NCI-H460 (cell line): ENCODE data around the gene PSMB1.

DNA sequence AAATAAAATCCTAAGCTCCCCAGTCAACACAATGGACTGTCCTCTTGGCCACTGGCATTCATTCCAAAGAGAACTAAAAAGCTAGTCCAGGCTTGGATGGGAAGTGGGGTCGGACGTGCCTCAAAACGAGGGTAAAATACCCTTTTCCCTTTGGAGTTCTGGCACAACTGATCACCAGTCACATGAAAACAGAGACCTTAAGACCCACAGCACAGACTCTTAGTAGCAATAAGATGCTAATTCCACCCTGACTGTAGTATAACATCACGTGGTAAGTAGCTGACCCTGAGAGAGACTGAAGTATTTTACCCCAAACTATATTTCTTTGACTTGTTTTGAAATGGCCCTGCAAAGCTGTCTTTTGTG is 66.5 kb upstream of the THBS2 start:
RAMPAGE:
- cytosol, long total RNA, result no peak
- long total RNA, result no peak
- nucleus, long total RNA, result no peak

DNA sequence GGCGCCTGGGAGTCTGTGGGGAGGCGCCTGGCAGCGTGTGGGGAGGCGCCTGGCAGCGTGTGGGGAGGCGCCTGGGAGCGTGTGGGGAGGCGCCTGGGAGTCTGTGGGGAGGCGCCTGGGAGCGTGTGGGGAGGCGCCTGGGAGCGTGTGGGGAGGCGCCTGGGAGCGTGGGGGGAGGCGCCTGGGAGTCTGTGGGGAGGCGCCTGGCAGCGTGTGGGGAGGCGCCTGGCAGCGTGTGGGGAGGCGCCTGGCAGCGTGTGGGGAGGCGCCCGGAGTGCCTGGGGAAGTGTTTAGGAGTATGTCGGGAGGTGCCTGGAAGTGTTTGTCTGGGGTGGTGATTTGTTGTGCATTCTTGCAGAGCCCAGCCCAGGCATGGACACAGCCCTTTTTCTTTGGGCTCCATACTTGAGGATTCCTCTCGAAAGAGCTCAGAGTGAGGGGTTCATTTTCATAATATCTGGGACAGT is 172.0 kb upstream of the THBS2 start:
RAMPAGE:
- cytosol, long total RNA, result no peak
- long total RNA, result no peak
- nucleus, long total RNA, result no peak

RAMPAGE:
- cytosol, long total RNA, result no peak
- long total RNA, result no peak
- nucleus, long total RNA, result no peak
Observed at GRCh38 chr6:169589324-169590248, 112.2 kb downstream of the WDR27 start.

DNA sequence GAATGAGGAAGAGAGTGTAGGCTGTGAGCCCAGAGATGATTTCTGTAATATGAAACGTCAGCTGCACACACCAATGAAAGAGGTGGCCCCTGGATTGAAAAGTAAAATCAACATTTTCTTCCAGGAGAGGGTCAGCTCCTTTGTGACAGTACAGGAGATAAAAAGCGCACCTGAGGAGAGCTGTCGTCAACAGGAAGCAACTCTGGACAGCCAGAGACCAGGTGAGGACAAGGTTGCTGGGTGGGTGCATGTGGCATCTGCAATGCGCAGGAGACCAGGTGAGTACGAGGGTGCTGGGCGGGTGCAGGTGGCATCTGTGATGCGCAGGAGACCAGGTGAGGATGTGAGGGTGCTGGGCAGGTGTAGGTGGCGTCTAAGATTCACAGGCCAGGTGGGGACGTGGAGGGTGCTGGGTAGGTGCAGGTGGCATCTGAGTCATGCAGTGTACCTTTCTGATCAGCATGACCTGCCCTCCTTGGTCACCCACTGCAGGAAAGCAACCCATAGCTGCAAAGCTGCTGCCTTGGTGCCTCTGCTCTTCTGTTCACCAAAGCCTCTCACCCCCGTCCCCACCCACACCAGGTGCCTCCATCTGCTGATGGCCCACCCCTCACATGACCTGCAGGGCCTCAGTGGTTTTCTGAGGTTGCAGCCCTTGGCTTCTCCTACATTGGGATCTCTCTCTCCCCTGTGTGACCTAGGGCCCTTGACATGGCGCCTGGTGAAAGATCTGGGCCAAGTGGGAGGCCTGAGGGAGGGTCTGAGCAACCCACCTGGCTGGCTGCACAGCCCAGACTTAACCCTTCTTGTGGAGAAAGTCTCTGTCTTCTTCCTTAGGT is 38.2 kb downstream of the WDR27 start:
RAMPAGE:
- cytosol, long total RNA, result no peak
- long total RNA, result no peak
- nucleus, long total RNA, result no peak

RAMPAGE:
- cytosol, long total RNA, result no peak
- long total RNA, result no peak
- nucleus, long total RNA, result no peak
Observed at GRCh38 chr6:169701205-169701855, 499 bp downstream of the WDR27 start.

GRCh38 chr6:169722801-169723233 is 1.5 kb downstream of the PHF10 start:
RAMPAGE:
- cytosol, long total RNA, result no peak
- long total RNA, result no peak
- nucleus, long total RNA, result no peak

RAMPAGE:
- cytosol, long total RNA, result no peak
- long total RNA, result no peak
- nucleus, long total RNA, result no peak
Observed at GRCh38 chr6:169763326-169763662, 11.9 kb downstream of the ERMARD start.

DNA sequence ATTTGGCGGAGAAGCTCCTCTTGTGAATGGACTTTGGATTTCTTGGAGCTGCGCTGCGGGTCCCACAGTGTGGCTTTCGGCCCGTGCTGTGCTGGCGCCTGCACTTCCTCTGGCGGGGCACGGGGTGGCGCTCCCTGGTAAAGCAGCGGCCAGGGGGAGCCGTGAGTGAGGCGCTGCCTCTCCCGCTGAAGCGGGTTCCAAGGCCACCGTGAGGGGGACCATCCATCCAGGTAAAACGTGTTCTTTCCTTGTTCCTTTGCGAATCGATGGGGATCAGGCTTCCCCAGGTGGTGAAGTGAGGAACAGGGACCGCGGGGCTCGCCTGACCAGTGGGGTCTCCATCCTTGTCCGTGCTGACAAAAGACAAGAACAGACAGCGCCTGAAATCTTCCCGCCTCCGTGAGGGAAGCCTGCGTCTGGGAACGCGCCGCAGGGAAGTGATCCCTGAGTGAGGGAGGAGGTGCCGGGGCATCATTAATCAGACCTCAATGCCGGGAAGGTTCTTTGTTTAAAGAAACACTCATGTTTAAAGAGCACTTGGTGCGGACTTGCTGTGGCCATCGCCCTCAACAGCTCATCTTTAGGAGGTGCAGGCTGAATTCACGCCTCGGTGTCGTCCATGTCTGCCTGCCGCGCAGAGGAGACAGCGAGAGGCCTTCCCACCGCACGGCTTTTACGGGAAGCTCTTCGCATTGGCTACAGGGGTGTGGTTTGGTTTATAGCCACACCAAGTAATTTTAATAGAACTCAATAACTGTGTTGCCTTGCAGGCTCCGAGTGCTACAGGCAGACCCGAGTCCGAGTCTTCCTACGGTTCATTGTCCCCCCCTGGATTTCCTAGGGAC is 39.0 kb downstream of the ERMARD start:
RAMPAGE:
- cytosol, long total RNA, result no peak
- long total RNA, result no peak
- nucleus, long total RNA, result no peak

RAMPAGE:
- cytosol, long total RNA, result no peak
- long total RNA, result no peak
- nucleus, long total RNA, result no peak
Observed at GRCh38 chr6:169810129-169811271, 59.1 kb downstream of the ERMARD start.

GRCh38 chr6:169851622-169852811 is 100.6 kb downstream of the ERMARD start:
RAMPAGE:
- cytosol, long total RNA, result no peak
- long total RNA, result no peak
- nucleus, long total RNA, result no peak

DNA sequence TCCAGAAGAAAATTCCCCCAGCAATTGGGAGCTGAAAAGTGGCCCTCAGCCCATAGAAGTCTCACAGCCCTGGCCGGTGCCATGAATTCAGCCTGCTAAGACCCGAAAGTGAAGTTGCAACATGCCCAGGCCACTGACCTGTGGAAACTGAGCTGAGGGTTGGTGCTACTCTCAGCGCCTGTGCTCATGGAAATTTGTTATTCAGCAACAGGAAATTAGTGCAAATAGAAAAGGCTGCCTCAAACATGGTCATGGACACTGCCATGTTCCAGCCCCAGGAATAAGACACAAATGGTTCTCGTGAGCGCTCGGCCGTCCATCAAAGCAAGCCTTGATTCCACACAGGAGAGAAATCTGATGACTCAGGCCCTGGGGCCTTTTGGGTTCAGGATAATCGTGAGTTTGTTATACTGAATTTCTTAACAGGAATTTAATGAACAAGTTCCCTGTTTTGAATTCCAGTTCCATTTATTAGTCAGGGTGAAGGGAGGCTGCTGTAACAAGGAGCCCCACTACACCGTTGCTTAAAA is 152.7 kb downstream of the ERMARD start:
RAMPAGE:
- cytosol, long total RNA, result no peak
- long total RNA, result no peak
- nucleus, long total RNA, result no peak

DNA sequence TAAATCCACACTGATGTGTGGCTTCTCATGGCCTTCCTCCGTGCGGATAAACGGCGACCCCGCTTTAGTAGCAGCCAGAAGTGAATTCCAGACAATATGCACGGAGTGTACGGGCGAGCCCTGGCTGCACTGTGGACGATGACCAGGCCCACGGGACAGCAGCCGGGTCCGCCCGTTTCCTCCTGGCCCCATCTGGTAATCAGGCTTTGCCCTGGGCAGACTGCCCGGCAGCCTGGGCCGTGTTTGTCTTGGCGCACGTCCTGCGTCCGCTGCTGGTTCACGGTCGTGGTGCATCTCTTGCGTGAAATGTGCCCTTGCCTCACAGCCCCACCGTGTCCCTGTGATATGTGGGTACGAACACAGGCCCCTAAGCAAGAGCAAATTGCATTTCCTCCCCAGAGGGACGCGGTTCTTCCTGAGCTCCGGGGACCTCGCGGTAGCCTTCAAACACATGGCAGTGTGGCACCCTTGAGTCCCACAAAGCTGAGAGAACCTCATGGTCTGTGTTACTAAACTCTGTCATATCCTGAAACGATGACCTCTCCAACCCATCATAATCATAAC is 183.0 kb downstream of the ERMARD start:
RAMPAGE:
- cytosol, long total RNA, result no peak
- long total RNA, result no peak
- nucleus, long total RNA, result no peak

GRCh38 chr6:169960736-169961233 is 209.4 kb downstream of the ERMARD start:
RAMPAGE:
- cytosol, long total RNA, result no peak
- long total RNA, result no peak
- nucleus, long total RNA, result no peak

DNA sequence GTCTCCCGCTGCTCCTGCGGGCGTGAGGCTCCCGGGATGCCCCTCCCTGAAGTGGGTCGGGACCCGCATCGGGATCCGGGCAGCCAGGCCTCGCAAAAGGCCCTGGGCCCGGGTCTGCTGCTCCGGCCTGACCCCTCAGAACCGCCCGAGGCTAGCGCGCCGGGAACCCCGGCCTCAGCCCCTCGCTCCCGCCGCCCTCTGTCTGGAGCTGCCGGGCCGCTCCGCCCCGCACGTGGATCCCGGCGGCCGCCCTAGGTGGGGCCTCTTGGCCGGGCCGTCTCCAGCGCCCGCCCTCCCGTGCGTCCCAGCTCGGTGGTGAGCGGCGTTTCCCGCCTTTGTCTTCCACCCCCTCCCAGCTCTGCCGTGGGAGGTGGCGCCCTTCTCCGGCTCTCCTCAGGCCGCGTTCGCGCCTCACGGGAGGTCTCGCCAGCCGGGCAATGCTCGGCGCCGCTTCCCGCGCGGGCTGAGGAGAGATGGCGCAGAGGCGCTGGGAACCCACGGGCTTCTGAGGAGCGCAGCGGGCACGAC is 267.7 kb downstream of the DLL1 start:
RAMPAGE:
- cytosol, long total RNA, result no peak
- long total RNA, result no peak
- nucleus, long total RNA, result no peak

GRCh38 chr6:170048546-170049258 is 242.2 kb downstream of the DLL1 start:
RAMPAGE:
- cytosol, long total RNA, result no peak
- long total RNA, result no peak
- nucleus, long total RNA, result no peak

DNA sequence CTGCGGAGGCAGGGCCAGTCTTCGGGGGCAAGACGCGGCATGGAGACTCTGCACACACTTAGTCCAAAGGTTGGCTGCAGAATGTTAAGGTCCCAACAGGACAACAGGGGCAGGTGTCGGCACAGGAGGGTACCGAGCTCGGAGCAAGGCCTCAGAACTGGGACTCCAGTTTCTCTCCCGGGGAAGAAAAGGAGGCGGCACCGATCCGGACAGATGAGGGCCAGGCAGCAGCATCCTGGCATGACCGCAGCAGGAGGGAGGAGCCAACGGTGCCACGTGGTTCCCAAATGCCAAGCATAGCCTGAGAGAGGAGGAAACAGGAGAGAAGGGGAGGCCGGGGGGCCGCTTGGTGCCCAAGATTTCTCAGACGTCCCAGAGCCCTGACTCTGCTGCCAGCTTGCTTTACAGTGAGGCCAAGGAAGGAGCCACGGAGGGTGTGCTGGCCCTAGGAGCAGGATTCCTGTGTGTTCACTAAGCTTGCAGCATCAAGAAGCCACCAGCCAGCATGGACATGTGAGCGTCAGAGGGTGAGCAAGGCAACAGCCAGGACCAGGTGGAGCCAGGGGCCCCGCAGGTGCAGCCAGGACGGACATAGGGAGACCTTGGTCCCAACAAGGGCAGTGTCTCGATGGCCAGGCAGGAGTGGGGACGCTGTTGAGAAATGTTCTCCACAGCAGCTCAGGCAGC is 143.9 kb downstream of the DLL1 start:
RAMPAGE:
- cytosol, long total RNA, result no peak
- long total RNA, result no peak
- nucleus, long total RNA, result no peak

DNA sequence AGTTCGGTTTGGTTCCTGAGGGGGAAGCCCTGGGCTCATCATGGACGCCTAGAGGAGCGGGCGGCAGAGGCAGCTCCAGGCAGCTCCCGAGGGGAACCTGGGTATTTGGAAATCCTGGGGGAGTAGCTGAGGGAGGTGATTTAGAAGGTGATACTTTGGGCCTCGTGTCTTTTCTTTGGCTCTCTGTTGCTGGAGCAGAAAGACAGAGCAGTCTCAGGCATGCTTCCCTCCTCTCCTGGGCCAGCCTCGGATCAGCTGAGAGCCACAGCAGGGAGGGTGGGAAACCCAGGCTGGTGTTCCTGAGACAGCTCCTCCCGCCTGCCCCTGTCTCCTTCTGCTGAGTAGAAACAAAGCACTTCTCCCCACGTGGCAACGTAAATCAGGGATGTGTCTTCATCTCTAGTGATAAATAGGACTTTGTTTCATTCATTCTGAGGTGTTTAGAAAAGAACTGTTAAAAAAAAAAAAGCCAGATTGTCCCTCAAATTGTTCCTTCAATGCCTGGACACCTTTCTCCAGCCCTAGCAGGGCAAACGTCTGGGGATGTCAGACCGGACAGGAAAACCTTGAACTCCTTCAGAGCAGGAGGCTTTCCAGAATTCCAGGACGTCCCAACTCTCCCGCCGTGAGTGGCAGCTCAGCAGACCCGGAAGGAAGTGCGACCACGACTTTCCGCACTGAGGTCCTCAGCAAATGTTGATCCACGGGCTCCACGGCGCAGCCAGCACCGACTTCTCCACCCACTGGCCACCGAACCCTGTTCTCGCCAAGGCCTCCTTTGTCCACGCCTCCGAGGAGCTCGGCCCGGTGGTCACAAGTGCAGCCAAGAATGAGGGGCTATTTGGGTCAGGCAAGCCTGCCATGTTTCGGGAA is 139.2 kb downstream of the DLL1 start:
RAMPAGE:
- cytosol, long total RNA, result no peak
- long total RNA, result no peak
- nucleus, long total RNA, result no peak

RAMPAGE:
- cytosol, long total RNA, result no peak
- long total RNA, result no peak
- nucleus, long total RNA, result no peak
Observed at GRCh38 chr6:170318106-170318922, 11.8 kb downstream of the FAM120B start.

GRCh38 chr6:170552450-170553636 is at the start of gene PSMB1:
TSS of gene PSMB1 (minus strand) at chr6:170553307.
RAMPAGE:
- cytosol, long total RNA, result start-site peak on the minus strand at chr6:170553243-170553307, 19,116 and 18,094 reads in 2 replicates
- long total RNA, result start-site peak on the minus strand at chr6:170553245-170553308, 8,523 and 31,816 reads in 2 replicates
- nucleus, long total RNA, result start-site peak on the minus strand at chr6:170553245-170553309, 13,208 and 3,405 reads in 2 replicates